Right atrium auricular region (tissue), 2 donors: ENCODE measurements around a stretch of chr22.

DNA sequence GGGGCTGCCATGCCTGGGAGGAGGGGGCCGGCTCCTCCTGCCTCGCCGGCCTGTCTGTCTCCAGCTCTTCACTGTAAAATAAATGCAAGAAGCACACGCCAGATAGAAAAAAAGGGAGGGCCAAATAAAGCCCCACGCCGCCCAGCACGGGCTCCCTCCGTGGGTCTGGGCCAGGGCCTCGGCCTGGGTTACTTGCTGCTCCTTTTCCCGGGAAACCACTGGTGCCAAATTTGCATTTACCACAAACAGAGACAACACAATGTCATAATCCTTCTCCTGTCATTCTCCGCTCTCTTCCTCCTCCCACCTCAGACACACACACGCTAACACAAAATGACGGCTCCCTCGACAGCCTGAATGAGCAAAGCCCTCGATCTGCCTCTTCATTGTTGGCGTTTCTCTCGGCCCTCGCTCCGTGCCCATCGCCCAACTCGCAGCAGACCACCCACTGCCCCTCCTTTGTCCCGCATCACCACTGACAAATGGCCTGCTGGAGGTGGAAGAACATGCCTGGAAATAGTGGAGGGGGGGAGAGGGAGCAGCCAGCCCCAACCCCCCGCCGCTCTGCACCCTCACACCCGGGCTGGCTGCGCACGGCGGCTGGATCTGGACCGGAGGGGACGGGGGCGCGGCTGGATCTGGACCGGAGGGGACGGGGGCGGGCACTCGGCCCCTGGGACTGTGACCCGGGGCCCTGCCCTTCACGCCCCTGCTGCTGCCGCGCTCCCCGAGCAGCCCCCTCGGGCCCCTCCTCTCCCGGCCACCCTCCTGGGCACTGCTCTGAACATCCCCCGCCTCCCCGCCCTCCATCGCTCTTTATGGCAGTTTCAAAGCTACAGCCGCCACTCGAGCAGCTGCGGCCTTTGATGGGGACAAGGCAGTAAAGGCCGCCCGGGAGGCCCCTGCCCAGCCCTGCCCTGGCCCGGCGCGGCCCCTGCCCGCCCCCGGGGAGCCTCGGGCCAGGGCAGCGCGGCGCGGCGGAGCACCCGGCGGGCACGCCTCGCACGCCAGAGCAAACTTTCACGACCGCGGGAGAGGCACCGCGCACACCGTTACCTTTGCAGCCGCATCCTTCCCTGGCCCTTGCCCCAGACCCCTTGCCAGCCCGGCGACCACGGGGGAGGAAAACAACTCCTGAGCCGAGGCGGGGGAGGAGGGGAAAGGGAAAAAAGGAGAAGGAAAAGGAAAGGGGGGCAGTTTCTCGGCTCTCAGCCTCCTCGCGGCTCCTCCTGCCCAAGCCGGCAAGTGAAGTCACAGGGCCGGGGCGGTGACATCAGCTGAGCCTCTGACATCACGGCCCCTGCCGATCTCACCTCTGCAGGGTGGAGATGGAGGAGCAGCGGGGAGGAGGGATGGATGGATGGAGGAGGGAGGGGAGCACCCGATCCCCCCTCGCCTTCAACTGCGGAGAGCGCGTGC, 12.8 kb upstream of the TCF20 start:
- PRO-cap, result no peak
- RAMPAGE, long total RNA, 2 experiments, result no peak in any of the 2 experiments

DNA sequence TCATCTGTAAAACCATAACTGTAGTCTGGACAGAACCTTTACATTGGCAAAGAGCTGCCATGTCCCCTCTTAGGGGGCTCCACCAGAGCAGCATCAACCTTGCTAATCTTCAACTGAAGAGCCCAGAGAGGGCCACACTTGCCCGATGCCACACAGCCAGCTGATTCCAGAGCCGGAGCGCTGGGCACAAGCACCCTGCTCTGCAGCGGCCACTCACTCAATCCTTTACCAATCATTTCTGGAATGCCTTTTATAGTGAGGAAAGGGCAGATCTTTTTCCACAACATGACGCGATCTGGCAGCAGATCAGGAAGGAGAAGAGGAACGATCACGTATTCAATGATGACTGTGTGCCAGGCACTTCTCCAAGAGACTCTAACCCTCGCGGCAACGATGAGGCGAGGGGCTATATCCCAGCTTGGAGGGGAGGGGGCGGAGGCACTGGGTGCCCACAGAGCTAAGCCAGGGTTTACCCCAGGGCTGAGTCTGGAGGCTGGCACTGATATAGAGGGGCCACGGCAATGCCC, 56.3 kb upstream of the TCF20 start:
- PRO-cap, result unidirectional peak, minus-strand start at position 225 of the sequence
- RAMPAGE, long total RNA, 2 experiments, result no peak in any of the 2 experiments

- PRO-cap, result no peak
- RAMPAGE, long total RNA, 2 experiments, result no peak in any of the 2 experiments
Measured at GRCh38 chr22:42364487-42365016, 67.7 kb downstream of the NFAM1 start.

- PRO-cap, result unidirectional peak, minus-strand start at chr22:42375038
- RAMPAGE, long total RNA, 2 experiments, result no peak in any of the 2 experiments
Measured at GRCh38 chr22:42374648-42375177, 57.5 kb downstream of the NFAM1 start.

DNA sequence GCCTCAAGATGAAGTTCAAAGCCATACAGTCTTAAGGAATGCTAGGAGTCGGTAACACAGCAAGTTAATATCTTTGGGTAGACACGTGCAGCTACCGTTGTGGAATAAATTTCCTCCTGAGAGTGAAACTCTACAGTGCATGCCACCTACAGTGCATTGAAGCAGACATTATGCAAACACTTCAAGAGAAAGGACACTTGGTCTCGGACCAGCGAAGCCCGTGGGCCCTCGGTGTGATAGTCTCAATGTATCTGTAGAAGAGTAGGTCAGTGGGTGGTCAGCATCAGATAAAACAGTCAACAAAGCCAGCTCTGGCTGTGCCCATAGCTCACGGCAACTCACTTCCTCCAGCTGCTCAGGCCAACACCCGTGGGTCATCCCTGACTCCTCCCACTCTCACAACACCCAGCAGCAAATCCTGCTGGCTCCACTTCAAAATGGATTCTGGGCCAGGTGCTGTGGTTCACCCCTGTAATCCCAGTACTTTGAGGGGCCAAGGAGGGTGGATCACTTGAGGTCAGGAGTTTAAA, 24.0 kb downstream of the RRP7A start:
- PRO-cap, result no peak
- RAMPAGE, long total RNA, 2 experiments, result no peak in any of the 2 experiments

GRCh38 chr22:42508922-42509439, 10.6 kb downstream of the RRP7A start:
- PRO-cap, result no peak
- RAMPAGE, long total RNA, 2 experiments, result no peak in any of the 2 experiments

GRCh38 chr22:42564918-42565283, 11.1 kb downstream of the SERHL2 start:
- PRO-cap, result no peak
- RAMPAGE, long total RNA, 2 experiments, result no peak in any of the 2 experiments

DNA sequence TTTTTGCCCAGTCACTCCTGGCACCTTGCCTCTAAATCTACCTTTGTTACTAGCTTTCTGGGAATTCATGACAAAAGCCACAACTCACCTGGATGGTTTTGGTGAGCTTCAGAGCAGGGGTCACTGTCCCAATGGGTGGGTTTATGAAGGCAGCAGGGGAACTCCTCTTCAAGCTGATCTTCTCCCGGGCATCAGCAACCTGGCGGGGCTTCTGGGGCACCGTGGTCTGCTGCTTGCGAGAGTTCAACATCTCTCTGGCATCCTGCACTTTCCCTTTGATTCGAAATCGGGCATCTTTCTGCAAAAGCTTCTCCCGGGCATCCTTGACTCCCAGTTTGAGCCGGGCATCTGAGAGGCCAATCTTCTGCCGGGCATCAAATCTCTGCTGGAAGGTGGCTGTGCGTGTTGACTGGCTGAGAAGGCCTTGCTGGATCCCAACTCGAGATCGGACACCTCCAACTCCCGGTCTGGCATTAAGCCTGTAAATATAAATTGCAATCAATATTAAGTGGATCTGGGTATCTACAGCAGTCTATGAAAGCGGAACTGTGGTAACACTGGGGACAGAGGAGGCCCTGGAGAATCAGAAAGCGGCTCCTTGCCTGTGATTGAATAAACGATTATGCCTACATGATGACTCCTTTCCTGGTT, 11.9 kb downstream of the POLDIP3 start:
- PRO-cap, result no peak
- RAMPAGE, long total RNA, 2 experiments, result no peak in any of the 2 experiments

GRCh38 chr22:42642058-42642395, 1.6 kb upstream of the ATP5MGL start:
- PRO-cap, result no peak
- RAMPAGE, long total RNA, 2 experiments, result no peak in any of the 2 experiments

DNA sequence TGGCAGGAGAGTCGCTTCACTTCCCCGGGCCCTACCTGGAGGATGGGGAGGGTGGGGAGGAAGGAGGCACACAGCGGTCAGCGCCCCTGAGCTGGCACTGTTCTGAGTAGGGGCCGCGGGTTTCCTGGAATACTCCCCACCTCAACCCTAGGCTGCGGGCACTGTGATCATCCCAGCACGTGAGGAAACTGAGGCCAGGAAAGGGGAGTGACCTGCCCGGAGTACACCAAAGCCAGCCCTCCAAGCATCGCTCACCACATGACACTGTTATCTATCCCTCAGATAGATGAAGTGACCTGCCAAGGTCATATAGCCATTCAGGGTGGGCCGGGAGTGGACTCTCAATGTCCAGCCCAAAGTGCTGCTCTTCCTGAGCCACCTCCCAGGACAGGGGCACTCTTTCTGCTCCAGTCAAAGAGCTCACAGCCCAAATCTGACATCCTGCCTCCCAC, 3.4 kb upstream of the ATP5MGL start:
- PRO-cap, result unidirectional peak, plus-strand start at position 316 of the sequence
- RAMPAGE, long total RNA, 2 experiments, result no peak in any of the 2 experiments

- PRO-cap, result bidirectional peak, plus-strand start at chr22:42717512, minus-strand start at chr22:42717336
- RAMPAGE, long total RNA, 2 experiments, result no peak in any of the 2 experiments
Measured at GRCh38 chr22:42717171-42717740, 3.4 kb downstream of the A4GALT start.

GRCh38 chr22:42800944-42801459, 56.1 kb downstream of the ARFGAP3 start:
- PRO-cap, result no peak
- RAMPAGE, long total RNA, 2 experiments, result no peak in any of the 2 experiments

DNA sequence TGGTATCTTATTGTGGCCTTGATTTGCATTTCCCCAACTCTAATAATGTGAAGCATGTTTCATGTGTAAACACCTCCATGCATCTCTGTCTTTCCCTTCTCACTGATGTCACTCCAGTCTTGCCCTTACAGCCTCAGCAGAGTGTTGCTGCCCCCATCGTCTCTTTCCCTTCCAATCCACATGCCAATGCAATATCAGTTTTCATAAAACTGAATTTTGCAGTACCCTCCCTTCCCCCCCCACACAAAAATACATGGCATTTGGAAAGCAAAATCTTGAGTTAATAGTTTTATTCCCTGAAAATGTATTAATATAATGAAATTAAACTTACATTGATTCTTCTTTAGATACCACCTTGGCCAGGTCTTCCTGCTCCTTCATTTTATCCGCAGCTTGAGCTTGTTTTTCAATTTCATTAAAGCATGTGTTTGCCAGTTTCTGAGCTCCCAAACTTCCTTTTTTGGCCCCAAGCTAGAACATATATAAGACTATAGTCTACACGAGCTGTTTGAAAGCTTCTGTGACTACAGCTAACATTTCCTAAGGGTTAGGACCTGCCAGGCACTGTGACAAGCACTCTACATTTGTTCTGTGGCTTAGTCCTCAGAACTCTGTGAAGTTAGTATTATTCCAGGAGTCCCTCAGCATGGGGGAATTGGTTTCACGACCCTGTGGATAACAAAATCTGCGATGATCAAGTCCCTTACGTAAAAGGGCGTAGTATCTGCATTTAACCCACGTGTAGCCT, 35.0 kb downstream of the ARFGAP3 start:
- PRO-cap, result no peak
- RAMPAGE, long total RNA, 2 experiments, result no peak in any of the 2 experiments

DNA sequence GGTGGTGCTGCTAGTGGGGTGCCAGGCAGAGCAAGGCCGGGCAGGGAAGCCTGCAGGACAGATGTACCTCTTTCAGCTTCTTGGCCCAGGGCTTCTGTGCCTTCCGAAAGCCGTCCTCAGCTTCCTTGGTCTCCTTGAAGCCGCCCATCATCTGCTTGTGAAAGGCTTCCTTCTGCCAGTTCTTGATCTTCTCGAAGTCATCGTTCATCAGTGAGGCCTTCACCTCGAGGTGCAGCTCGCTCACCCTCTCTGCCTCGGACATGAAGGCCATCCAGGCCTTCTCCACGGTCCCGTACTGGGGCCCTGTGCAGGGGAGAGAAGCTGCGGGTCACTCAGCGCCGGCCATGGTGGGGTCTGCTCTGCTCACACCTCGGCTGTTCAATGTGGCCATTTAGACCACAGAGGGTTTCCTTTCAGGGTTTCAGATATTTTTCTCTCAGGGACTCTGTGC, 33.8 kb upstream of the ARFGAP3 start:
- PRO-cap, result no peak
- RAMPAGE, long total RNA, 2 experiments, result no peak in any of the 2 experiments

DNA sequence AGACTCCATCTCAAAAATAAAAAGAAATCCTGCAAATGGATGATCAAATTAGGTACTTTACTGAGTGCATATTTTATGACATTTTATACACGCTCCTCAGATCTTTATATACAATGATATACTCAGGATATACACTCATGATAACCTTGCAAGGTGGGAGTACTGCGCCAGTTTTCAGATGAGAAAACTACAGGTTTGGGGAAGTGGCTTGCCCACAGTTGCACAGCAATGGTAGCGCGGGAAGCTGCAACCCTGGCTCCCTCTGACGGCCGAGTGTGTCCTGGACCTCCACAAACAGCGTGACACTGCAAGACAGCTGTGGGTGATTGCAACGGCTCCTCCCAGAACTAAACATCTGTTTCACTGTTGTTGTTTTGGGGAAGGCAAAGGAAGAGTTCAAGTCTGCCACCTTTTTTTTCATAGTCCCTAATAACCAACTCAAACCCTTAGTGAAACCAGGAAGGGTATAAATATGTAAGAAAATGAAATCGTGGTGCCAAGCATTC, 47.0 kb downstream of the PACSIN2 start:
- PRO-cap, result no peak
- RAMPAGE, long total RNA, 2 experiments, result no peak in any of the 2 experiments

- PRO-cap, result no peak
- RAMPAGE, long total RNA, 2 experiments, result no peak in any of the 2 experiments
Measured at GRCh38 chr22:43018404-43019124, 3.6 kb upstream of the PACSIN2 start.

- PRO-cap, result no peak
- RAMPAGE, long total RNA, 2 experiments, result no peak in any of the 2 experiments
Measured at GRCh38 chr22:43042560-43042908, 27.6 kb upstream of the PACSIN2 start.

DNA sequence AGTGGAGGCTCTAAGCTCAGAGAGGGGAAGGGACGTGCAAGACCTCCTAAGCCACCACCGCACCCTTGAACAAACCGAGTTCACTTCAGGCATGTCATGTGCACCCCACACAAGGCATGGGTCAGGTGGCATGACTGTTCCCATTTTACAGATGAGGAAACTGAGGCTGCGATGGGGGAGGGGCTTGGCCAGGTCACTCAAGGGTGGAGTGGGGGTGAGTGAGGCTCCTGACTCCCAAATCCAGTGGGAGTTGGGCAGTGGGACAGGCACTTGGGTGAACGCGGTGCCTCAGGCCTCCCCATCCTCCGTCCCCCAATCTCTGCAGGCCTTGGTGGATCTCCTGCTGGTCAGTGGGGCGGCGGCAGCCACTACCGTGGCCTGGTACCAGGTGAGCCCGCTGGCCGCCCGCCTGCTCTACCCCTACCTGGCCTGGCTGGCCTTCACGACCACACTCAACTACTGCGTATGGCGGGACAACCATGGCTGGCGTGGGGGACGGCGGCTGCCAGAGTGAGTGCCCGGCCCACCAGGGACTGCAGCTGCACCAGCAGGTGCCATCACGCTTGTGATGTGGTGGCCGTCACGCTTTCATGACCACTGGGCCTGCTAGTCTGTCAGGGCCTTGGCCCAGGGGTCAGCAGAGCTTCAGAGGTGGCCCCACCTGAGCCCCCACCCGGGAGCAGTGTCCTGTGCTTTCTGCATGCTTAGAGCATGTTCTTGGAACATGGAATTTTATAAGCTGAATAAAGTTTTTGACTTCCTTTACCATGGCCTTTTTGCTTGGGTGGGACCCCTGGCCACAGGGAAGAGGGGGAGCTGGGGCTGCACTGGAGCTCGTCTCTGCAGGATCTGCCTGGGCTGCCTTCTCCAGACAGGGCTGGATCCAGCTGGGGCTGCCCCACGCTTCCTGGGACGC, 11.4 kb downstream of the TSPO start:
- PRO-cap, result no peak
- RAMPAGE, long total RNA, 2 experiments, result no peak in any of the 2 experiments

- PRO-cap, result no peak
- RAMPAGE, long total RNA, 2 experiments, result no peak in any of the 2 experiments
Measured at GRCh38 chr22:43263414-43264608, 76.9 kb upstream of the TTLL12 start.

- PRO-cap, result no peak
- RAMPAGE, long total RNA, 2 experiments, result no peak in any of the 2 experiments
Measured at GRCh38 chr22:43377880-43378212, 34.0 kb upstream of the MPPED1 start.